ENCODE measurements around the genes ABCA13 and VWC2.

DNA sequence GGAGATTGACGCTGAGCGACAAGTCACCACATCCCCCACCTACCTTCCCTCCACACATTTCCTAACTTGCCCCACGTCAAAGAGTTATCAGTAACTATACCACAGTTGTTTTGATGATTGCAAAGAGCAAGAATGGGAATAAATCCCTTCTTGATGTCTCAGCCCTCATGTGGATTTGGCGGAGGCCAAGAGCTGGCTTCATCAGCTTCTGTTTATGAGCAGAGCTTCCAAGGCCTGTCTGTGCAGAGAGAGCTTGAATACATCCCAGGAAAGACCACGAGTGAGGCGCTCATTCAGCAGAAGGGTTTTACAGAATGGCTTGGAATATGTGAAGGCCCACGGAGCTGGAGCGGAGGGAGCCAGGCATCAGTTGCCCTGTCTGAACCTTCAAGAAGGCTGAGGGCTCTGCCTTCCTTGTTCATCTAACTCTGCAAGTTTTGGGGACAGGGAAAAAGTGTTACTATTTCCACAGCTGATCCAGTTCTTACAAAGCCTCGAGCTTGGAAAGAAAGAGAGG, 28.2 kb upstream of the TNS3 start:
- PRO-cap, result no peak
- RAMPAGE, long total RNA, result no peak

- PRO-cap, result no peak
- RAMPAGE, long total RNA, result no peak
These were observed 7.5 kb downstream of the HUS1 start for GRCh38 chr7:47971970-47972298.

DNA sequence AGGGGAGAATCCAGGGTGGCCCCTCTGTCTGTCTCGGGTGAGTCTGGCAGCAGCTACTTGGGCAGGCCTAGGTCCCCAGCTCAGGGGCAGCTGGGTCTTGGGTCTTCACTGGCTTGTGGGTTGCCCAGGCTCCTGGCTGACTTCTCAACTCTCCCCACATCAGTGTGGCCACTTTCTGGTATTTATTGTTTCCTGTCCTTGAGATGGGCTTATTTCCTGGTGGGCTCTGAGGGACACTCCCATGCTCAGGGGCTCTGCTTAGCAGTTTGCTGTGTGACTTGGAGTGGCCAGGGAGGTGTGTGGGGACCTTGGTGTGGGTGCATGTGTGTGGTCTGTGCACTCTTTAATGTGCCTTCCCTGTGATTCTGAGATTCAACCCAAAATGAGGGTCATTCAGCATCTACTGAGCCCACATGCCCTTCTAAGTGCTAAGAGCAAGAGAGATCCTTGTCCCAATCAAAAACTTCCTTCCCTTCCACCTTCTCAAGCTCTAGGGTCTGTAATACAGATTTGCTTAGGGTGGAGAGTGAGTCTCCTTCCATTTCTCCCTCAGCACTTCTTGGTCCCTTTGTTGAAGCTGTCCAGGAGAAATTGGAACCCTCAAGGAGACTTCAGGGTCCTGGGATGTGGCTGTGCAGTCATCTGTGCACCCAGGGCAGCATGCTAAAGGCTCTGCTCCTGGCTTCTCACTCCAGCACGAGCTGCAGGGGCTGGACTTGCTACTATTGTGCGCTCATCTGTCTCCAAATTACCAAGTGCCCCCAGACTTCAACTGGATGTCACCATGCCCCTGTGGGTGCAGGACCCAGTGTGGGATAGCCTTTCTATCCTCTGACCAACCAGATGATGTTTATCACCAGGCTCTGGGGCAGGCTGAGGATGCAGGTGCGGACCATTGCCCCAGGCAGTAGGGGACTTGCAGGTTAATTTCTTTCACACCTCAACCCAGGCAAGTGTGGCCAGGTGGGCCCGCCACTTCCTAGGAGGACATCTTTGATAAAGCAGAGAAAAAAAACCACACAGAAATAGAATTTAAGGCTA, 20.3 kb downstream of the UPP1 start:
- PRO-cap, result no peak
- RAMPAGE, long total RNA, result no peak

GRCh38 chr7:48170980-48171643, at the start of gene ABCA13:
Gene ABCA13, plus strand, starts transcription at chr7:48171458.
- PRO-cap, result no peak
- RAMPAGE, long total RNA, result no peak

DNA sequence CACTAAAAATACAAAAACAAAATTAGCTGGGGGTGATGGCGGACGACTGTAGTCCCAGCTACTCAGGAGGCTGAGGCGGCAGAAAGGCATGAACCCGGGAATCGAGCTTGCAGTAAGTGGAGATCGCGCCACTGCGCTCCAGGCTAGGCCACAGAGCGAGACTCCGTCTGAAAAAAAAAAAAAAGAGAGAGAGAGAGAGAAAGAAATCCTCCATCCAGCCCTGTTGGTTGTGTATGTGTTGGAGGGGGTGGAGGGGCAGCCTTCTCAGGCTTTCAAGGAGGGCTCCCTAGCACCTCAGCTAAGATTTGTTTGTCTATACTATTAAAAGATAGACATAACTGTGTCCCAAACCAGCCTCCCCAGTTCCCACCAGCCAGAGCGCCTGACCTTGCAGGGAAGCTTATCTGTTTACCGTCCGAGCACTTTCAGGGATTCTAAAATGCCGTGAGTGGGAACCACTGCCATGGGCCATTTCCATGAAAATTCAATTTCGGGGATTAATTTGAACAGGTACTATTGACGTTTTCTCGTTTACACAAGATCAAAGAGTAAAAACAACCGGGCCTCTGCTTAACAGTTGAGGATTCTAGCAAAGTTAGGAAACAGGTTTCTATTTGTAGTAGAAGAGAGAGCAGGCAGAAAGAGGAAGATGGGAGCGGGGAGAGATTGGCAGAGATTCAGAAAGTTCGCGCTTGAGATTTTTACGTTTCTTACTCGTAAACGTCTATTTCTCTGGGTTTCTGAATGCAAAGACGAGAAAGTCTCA, 800 bp upstream of the VWC2 start:
- PRO-cap, result no peak
- RAMPAGE, long total RNA, result no peak

GRCh38 chr7:49773298-49774147, at the start of gene VWC2:
Gene VWC2, plus strand, starts transcription at chr7:49773638.
- PRO-cap, result no peak
- RAMPAGE, long total RNA, result no peak

- PRO-cap, result no peak
- RAMPAGE, long total RNA, result no peak
These were observed 684 bp downstream of the VWC2 start for GRCh38 chr7:49774148-49774495.

DNA sequence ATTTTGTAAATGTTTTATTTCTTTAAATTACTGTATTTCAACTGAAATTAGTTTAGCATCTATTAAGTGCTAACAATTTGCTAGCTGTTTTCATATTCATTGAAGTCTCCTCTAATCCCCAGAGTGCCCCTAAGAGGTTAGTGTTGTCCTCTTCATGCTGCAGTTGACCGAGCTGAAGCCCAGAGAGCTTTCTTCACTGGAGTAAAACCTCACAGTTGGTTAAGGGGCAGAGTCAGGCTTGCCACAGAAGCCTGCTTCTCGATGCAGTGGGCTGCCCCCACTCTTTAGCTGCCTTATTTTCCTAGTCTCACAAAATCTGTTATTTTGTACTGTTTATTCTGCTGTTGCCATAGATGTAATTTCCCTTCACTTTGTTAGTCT, 53.6 kb downstream of the SPATA48 start:
- PRO-cap, result no peak
- RAMPAGE, long total RNA, result no peak

DNA sequence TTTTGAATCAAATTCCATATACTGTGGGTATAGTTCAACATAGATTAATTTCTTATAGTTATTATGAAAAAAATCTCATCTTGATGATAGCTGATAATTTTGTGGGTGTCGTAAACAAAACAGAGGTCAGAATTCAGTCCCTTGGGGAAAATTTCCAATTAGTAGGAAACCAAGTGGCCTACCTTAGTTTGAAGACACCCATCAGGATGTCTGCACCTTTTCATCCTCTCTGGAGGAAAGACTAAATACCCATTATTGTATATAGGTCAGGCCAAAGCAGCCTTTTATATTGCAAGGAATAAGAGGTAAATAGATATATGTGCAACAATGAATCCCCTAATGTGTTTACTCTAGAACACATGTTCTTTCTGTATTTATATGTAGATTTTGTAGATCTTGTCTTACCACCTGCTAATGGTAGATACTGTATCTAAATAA, 6.5 kb downstream of the IKZF1 start:
- PRO-cap, result no peak
- RAMPAGE, long total RNA, result no peak

- PRO-cap, result no peak
- RAMPAGE, long total RNA, result no peak
These were observed 26.3 kb downstream of the IKZF1 start for GRCh38 chr7:50330599-50331390.

GRCh38 chr7:50336114-50336999, 31.8 kb downstream of the IKZF1 start:
- PRO-cap, result no peak
- RAMPAGE, long total RNA, result no peak

DNA sequence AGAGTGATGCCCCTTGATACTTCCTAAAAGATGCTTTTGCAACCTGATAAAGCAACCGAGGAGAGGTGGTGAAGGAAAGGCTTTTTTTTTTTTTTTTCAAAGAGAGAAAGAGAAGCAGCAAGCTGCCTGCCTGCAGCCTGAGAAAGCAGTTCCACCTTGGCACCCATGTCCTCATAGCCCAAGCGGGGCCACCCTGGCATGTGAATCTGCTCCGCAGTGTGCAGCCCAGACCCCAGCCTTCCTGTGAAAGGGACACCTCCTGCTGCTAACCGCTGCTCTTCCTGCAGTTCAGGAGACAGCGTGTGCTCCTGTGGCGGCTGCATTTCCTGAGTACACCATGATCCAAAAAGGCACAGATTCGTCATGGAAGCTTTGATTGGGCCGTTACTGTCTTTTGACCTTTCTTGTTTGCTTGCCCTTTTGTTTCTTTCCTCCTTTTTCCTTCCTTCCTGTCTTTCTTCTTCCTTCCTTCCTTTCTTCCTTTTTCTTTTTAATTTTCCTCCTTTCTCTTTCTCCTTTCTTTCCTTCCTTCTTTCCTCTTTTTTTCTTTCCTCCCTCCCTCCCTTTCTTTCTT, 38.1 kb downstream of the IKZF1 start:
- PRO-cap, result no peak
- RAMPAGE, long total RNA, result no peak

DNA sequence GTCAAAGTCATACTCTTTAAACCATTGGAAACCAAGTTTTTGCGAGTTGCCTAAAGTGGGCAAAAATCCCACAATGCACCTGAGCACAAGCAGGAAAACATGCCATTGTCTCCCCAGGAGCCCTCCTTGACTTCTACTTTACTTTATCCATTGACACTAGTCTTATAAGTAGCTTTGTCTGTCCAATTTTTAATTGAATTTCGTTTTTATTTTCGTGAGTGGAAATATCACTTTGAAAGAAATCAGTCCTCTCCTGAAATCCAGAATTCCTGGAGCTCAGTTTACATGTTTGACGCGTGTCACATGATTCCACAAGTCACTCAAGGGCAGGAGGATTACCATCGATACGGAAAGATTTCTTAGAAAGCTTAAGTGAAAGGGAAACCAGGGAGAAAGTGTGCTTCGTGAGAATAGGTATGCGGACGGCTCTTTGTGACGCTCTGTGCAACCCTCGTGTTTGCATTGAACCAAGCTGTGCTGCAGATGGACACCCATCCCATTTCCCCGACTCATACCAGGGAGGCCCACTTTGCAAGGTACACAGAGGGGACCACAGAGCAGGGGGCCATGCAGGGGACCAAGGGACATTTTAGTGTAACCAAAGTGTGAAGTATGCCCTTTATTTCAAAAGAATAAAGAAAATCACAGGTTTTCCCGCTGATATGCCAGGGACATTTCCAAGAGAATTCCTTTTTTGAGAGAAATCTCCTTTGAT, 43.1 kb downstream of the IKZF1 start:
- PRO-cap, result no peak
- RAMPAGE, long total RNA, result no peak

DNA sequence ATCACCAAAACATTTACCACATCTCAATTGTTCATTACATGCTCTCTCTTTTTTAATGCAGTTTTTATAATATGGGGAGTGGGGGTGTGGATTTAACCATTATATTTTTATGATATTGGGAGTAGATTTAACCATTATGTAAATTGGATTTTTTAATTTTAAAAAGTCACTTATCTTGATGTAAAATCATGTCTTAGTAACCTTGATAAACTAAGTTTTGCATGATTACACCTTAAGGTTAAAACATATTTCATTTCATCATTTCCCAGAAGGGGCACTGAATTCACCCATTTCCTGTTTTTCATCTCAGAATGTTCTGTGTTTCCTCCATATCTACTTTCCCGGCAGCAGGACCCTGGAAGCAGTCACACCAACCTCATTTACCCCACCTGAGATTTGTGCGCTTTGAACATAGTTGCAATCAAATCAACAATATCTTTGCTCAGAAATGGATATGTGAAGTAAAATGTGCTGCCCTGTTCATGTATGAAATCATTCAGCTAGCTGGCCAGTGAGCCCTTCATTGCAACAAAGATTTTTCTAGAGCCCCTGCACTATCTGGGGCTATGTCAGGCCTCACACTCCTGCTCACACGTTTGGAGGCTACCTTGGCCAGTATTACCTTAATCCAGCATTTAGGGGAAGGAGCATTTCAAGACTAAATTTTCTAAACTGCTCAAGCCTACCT, 46.7 kb downstream of the IKZF1 start:
- PRO-cap, result no peak
- RAMPAGE, long total RNA, result no peak

- PRO-cap, result no peak
- RAMPAGE, long total RNA, result no peak
These were observed 433 bp downstream of the FIGNL1 start for GRCh38 chr7:50449666-50450168.

DNA sequence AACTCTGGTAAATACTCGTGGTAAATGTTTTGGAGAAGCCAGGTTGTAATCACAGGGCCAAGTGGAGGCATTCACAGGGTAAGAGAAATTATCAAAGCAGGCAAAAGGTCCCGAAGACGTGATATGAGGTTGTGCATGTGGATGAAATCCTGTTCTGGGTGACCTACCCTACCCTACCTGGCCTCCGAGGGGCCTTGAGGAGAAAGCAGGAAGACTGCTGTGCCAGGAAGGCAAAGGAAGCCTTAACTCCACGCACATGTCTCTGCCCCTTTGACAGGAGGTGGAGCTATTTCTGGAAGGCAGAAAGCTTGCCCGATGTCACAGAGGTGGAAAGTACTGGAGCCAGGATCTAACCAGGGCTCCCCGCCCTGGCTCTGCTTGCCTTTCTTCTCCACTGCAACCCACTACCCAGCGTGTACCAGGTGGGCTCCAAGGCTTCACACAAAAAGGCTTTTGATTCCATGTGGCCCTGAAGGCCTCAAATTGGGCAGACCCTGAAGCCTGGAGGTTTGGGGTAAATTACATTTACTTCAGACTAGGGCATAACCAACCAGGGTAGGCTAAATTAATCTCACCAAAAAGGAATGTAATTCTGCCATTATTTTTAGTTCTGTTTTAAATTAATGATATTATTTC, 66.5 kb upstream of the DDC start:
- PRO-cap, result no peak
- RAMPAGE, long total RNA, result no peak

GRCh38 chr7:50641027-50642385, 76.3 kb upstream of the DDC start:
- PRO-cap, result no peak
- RAMPAGE, long total RNA, result no peak

- PRO-cap, result no peak
- RAMPAGE, long total RNA, result no peak
These were observed 88.9 kb upstream of the DDC start for GRCh38 chr7:50653844-50654688.

- PRO-cap, result no peak
- RAMPAGE, long total RNA, result no peak
These were observed 96.4 kb upstream of the DDC start for GRCh38 chr7:50661587-50662116.

- PRO-cap, result no peak
- RAMPAGE, long total RNA, result no peak
These were observed 108.5 kb upstream of the DDC start for GRCh38 chr7:50673559-50674258.